Placental epithelial cell (primary cell): ENCODE measurements around a stretch of chr13.

- CAGE, long polyA plus RNA, result no peak
These were observed 64.7 kb downstream of the TPTE2 start for GRCh38 chr13:19496700-19496974.

DNA sequence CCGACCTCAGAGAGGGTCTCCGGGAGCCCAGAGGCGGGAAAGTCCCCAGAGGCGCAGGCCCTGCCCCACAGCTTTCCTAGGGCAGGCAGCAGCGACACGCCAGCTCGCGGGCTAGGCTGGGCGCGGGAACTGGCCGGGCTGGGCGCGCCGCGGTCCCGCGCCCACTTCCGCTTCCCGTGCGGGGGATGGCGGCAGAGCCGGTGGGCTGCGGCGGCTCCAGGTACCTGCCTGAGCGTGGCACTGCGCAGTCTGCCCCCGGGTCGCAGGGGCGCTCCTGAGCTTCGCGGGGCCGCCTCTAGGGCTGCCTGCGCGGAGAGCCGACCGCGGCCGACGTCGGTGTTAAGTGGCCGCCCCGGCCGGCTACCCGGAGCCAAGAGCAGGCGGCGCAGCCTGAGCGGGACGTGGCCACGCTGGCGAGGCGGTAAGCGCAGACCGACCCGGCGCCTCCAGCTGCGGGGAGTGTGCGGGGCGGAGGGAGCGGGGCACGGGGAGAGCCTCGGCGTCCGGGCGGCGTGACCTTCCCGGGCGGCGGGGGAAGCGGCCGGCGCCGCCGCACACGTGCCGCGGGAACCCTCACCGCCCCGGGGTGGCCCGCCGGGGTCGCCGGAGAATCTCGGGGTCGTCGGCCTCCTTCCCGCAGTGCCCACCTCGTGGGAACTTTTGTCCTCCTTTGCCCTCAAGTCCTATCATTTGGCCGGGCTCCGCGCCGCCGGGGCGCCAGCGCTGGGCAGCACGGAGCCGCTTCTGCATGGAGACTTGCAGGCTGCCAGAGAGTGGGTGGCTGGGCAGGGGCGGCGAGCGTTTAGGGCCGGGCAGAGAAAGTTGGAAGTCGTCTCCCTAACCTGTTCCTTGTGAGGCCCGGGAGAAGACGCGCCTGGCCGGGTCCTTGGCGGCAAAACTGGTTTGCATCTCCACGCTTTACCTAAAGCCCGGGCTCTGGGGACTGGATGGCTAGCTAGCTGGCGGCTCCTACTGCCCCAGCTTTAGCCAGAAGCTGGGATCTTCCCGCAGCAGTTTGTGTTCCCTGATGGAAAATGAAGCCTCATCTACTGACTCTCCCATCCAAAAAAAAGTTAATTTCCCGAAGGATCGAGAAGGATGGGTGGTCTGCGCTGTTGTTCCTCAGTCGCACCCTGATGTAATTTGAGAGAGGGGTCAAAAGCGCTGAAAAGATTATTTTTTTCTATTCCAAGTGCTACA is 31.3 kb upstream of the MPHOSPH8 start:
- CAGE, long polyA plus RNA, result no peak

GRCh38 chr13:19641869-19642309 is 8.4 kb downstream of the MPHOSPH8 start:
- CAGE, long polyA plus RNA, result no peak

DNA sequence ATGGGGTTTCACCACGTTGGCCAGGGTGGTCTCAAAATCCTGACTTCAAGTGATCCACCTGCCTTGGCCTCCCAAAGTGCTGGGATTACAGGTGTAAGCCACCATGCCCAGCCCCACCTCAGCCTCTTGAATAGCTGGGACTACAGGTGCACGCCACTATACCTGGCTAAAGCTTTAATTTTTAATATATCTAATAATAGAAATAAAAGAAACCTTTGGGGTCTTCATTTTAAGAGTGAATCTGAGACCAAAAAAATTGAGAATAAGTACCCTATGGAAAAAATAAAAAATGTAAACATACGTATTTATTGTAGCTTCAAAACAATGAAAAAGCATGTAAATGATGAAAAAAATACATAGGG is 14.7 kb downstream of the ZMYM5 start:
- CAGE, long polyA plus RNA, result no peak

DNA sequence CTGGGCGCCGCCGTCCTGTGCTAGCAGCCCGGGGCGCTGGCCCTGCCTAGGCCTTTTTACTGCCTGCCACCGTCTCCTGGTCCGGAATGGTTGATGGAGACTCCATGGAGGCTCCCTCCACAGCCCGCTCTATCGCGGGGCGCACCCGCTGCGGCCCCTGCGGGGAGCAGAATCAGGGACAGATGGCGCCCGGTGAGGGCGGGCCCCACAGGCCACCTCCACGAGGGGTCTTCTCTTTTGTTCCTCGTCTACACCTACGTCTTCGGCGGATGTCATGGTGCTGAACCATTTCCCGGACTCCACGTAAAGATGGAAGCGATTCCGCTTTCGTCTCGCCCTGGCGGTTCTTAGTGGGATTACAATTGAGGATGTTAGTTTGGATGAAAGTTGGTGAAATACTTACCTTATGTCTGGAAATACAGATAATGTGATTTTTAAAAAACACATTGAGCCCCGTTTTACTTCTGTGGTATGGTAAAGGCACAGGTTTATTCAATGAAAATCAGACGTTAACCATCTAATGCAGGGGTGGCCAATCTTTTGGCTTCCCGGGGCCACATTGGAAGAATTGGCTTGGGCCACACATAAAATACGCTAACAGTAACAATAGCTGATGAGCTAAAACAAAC is 1.3 kb upstream of the ZMYM5 start:
- CAGE, long polyA plus RNA, result no peak

DNA sequence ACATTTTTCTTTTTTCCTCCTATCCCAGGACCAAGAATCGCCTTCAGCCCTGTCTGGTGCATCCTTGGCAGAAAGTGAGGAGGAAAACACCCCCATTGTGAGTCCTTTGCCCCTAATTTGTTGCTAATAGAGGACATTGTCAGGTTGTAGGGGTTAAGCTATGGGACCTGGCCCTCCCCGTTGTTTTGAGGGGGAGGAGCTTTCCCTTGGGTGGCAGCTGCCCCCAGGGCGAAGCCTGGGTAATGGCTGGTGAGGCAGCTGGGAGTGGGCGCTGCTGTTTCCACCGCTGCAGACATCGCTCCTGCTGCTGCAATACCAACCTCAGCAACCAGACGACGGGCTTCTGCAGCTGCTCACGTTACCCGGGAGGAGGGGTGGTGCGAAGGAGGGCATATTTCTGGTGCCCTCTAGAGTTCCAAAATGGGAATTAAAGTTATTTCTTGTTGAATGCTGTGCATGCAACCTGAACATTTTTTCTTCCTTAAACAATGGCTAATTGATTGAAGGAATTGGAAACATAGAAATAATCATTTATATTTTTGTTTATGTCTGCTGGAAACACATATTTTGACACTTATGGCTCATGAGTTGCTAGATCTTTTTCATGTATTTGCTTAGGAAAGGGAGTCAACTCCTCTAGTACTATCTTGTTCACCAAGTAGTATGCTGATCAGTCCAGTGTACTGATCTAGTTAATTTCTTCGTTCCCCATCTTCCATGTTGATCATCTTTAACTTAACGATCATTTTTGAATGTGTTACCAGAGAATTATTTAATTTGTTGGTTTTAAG is 1.6 kb downstream of the ZMYM2 start:
- CAGE, long polyA plus RNA, result no peak

DNA sequence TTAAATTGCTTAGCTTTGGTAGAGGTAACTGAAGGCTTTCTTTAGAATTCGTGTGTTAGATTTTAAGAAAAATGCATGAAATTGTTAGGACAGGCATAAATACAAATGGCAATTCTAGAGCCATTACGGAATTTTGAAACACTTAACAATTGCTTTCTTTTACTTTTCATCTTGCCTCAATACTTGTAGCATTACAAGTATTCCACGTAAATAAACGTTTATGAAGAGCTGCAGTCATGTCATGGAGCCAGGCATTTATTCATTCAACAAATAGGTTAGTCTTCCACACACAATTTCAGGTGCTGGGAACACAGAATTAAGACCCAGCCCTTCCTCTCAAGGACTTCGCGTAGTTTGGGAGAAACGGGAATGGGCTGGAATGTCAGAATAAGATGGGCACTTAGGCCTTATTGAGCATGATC is 69.9 kb downstream of the GJA3 start:
- CAGE, long polyA plus RNA, result no peak

DNA sequence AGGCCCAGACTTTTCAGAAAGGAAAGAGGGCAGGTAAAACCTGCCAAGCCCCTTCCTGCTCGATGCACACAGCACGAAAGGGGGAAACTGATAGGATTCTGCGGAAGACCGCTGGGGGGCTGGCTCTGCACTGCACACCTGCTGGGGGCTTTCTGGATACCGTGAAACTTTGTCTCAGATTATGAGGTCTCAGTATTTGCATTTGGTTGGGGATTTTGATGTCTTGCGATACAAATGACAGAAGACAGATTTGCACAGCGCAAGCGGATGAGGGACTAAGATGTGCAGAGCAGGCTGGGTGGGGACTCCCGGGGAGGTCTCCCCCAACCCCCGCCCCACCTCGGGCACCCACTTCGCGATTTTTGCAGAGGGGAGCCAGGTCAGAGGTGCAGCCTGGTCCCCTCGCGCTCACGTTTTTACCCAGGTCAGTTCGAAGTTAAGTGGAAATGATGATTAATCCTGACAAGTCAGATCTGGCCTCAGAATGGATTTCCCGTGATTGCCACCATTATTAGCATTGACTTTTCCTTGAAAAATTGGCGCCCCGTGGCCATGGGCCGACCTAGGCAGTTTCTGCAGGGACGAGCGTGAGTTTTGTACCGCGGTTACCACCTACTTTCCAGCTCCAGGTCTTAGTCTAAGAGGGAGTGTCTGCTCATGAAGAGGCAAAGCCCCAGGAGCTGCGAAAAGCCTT is 1.2 kb upstream of the GJB2 start:
- CAGE, long polyA plus RNA, result no peak

DNA sequence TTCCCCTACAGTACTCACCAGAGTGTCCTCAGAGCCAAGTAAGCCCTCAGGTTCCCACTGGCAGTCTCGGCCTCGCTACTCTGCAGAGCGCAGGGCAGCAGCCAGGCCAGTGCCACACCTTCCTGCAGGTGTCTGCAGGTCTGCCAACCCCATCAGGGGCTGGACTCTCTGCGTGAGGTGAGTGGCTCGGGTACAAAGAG is 15.1 kb upstream of the GJB6 start:
- CAGE, long polyA plus RNA, result no peak

DNA sequence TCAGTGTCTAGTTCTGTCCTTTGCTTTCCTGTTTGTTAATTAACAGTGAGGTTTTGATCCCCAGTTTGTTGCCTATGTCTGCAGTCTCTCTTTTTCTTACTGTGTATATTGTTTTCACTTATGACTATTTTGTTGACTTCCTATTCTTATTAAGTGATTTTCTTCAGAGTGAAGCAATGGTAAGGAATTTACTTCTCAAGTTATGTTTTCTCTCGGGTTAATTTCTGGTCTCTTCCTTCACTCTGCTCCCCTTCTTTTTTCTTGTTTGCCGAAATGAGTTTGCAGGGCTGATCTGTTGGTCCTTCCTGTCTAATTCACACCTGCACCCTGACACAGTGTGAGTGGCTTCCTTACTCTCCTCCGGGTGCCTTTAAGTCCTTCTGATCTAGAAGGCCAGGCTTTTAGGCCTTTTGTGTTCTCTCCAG is 105.0 kb upstream of the GJB6 start:
- CAGE, long polyA plus RNA, result no peak

GRCh38 chr13:20390507-20391282 is 135.0 kb downstream of the CRYL1 start:
- CAGE, long polyA plus RNA, result no peak

DNA sequence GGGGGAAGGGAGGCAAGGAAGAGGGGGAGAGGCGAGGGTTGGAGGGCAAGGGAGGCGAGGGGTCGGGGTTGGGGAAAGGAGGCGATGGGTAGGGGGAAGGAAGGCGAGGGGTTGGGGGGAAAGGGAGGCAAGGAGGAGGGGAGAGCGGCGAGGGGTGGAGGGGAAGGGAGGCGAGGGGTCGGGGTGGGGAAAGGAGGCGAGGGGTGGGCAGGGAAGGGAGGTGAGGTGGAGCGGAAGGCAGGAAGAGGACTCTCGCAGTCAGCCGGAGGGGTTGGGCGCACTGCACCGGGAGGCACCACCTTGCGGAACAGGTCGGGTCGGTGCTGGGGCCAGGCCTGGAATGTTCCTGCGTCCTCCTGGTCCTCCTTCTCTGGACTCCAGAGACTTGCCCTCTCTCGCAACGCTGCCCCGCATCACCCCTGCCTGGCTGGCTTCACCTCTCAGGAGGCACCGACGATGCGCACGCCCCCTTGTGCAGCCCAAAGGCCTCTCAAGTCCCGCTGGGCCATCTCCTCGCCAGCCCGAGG is 134.2 kb downstream of the CRYL1 start:
- CAGE, long polyA plus RNA, result no peak

- CAGE, long polyA plus RNA, result no peak
These were observed 501 bp downstream of the CRYL1 start for GRCh38 chr13:20525031-20525681.

GRCh38 chr13:20544554-20545162 is 19.0 kb upstream of the CRYL1 start:
- CAGE, long polyA plus RNA, result no peak

GRCh38 chr13:20703846-20704015 is 232 bp downstream of the IL17D start:
- CAGE, long polyA plus RNA, result no peak

DNA sequence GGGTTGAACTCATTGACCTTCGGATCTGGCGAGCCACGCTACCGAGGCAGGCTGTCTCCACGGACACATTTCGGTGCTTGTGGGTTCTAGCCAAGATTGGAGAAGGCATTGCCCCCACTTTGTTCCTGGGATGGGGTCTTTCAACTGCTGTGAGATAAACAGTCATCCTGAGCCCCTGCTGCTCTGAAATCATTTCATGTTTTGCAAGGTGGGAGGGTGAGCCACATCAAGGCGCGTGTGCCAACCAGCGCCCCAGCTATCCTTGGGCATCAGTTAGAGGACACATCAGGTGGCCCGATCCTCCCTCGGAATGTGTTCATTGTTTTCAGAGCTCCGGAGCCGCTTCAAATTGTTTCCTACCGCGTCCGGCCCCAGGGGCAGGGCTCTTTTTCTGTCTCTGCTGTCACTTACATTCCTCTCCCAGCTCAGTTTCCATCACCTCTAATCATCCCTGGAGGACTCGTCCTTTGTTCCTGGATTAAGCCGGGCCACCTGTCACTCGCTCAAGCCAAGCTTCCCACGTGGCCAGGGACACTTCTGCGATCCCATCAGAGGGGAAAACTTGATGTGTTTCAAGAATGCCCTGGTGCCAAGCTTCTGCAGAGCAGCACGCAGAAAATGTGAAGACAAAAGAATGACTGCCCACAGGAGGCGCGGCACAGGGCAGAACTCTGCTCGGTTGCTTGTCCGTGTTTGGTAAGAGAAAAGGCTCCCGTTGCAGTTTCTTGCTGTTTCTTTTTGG is 13.3 kb downstream of the IL17D start:
- CAGE, long polyA plus RNA, result no peak

DNA sequence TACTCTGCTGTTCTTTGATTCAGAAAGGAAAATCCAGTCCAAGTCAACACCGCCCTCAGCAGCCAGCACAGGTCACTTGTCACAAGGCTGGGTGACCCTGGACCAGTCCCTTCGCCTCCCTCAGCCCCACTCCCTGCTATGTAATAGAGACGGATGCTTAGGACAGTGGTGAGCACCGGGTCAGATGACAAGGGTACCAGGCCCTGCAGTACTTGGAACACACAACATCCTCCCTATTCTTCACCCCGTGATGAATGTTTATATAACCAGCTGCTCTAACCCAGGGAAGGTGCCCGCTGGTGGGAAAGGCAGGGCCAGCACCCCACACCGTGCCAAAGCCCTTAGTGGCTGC is 14.3 kb downstream of the LATS2 start:
- CAGE, long polyA plus RNA, result no peak

GRCh38 chr13:21074470-21074927 is 13.1 kb upstream of the LATS2 start:
- CAGE, long polyA plus RNA, result no peak

DNA sequence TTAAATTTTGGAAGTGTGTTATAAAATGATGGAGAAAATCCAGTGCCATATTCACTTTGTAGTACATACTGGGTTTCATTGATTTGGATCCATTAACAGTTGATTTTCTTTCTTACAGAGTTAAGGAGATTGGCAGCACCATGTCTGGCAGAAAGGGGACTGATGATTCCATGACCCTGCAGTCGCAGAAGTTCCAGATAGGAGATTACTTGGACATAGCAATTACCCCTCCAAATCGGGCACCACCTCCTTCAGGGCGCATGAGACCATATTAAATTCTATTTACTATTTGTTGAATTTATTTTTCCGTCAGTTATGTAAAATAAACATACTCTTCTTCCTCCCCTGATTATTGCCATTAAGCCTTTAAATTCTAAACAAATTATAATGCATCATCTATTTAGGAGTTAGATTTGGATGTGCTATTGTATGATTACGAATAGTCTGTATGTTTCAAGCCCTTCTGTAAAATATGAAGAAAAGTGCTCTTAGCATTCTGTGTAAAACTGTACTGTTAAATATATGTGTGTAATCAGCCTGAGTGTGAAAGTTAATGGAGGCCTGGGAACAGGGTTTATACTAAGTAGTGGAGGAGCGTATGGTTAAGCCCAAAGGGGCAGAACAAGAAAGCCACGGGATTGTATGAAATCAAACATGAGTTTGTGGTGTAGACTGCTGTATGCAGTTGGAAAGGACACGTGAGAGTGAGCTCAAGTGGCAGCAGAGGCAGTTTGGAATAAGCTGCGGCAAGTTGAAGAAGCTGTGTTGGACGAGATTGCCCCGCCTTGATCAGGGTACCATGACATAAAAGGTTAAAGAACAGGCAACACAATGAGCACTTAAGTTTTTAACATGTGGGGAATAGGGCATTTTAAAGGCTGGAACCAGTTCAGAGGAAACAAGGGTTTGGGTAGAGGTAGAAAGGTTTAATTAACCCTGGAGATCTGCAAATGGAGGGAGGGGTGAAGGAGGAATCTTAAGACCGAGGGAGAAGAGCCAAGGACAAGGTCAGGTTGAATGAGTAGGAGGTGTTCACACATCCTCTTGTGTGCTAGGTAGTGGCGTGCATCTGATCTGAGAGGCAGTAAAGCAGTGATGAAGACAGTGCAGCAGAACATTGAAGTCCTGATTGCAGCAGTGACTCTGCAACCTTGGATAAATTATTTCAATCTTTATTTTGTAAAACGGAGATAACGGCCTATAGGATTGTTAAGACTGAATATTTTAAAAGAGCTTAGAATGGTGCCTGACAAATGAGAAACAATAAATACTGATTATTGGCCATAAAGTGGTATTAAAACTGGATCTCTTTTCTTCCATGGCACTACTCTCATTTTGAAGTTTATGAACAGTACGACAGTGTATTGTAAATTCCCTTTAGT is 7.6 kb downstream of the SAP18 start:
- CAGE, long polyA plus RNA, result no peak

- CAGE, long polyA plus RNA, result no peak
These were observed 1.4 kb downstream of the SKA3 start for GRCh38 chr13:21174943-21175262.